ENCODE measurements around a stretch of chr4.

DNA sequence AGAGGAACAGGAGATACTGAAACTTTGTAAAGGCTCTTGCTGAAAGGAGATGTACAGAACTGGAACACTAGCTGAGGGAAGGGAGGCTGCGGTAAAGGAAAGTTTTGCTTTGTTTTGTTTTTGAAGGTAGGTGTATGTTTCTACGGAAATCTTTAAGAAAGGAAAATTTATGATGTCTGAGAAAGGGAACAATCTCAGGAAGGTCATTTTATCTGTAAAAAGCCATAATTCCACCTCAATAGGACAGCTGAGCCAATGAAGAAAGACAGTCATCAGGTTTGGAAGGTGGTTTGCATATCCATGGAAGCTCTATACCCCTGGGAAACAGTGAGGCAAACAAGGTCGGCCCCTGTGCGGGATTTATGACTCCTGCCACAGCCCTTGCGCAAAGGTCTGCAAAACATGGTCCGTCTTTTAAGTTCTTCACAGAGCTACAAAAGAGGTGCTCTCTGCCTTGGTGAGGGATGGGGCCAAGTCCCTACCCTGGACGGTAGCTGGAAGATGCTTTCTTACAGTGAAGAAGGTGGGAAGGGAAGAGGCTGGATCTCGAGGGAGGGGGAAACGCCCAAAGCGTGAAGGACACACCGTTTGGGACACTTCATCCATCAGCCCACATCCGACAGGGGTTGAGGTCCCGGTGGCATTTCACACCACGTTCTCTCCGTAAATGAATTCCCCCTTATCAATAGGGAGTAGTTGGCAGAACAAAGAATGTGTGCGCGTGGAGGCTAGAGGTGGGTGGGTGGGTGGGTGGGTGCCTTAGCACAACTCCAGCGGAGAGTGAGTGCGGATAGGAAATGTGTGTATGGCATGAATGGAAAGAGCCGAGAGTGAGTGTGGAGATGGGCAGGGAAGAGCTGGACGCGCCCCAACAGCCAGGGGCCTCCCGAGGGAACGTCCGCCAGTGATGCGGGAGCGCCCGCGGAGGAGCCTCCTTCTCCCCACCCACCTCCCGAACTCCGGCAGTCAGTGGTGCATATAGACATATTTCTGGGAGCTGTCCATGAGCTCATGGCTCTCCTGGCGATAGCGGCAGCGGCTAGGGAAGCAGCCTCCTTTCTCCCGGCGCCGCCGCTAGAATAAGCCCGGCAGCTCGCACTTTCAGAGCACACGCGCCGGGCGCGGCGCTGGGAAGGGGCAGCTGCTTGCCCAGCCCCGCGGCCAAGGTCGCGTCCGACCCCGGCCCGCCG is 68.2 kb downstream of the LARP7 start:
- PRO-cap, 3 experiments: no peak in any of the 3 experiments
- RRBS: 2% methylated on average over 4 of the region's 54 CpGs

DNA sequence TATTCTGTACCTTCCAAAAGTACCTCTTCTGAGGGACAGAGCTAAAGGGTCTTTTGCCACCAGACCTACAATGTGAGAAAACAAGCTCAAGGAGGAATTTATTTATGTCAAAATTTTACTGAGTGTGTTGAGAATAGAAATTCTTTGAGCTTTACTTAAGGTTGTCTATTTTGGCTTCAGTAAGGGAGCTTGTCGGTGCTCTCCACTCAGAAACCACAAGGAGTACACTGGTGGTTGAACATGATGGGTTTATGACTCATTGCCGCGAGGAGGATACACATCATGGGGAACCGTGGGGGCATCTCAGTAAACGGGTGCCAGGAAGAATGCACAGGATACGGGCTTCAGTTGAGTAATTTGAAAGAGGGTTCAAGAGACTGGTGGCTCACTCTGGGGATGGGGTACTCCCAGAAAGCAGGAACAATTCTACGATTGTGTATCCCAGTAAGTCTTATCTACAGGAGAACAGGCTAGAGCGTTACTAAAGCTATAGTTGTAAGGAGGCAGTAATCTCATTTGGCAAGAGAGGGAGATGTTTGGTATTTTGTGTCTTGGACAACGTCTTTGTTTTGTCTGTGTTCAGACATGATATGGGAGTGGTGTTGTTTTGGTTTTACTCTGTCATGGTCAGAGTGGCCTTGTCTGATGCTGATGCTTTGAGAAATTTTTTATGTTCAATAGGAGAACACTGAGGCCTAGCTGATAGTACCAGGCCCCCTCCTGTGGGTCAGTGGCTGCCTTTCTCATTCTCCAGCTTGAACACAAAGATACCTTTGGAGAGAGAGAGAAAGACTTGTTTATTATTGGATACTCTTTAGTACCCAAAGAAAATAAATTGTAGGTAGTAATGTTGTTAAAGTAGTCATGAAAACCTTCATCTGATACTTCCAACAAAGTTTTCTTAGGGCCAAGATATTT is 3.3 kb downstream of the ANK2 start:
- PRO-cap, 3 experiments: no peak in any of the 3 experiments
- RRBS: no CpG with 5 or more reads among the region's 9 CpGs

- PRO-cap, 3 experiments: no peak in any of the 3 experiments
- RRBS: no CpG with 5 or more reads among the region's 7 CpGs
Measured at GRCh38 chr4:113064148-113064712, 14.8 kb downstream of the ANK2 start.

DNA sequence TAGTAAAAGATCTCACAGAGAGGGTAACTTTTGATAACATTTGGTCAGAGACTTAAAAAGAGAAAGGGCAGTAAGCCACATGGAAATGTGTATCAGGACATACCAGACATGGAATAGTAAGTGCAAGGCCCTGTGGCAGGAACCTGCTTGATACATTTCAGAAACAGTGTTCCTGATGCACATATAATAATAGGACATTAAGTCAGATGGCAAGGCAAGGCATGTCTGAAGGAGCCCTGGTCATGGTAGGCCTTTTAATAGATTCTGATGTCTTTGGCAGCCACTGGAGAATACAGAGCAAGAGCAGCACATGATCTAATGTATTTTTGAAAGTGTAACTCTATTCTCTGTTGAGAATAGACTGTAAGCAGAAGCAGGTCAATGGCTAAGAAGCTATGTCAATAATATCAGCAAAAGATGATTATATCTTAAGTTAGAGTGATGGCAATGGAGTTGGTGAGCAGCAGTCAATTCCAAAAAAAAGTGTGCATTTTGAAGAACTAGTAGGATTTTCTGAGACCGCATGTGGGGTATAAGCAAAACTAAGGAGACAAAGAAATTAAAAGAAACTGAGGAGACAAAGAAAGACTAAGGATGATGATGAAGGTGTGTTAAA is 279.6 kb downstream of the CAMK2D start:
- PRO-cap, 3 experiments: no peak in any of the 3 experiments
- RRBS: no CpG with 5 or more reads among the region's 1 CpG

- PRO-cap, 3 experiments: no peak in any of the 3 experiments
- RRBS: no CpG with 5 or more reads among the region's 1 CpG
Measured at GRCh38 chr4:113513653-113514090, 247.9 kb downstream of the CAMK2D start.

- PRO-cap, 3 experiments: no peak in any of the 3 experiments
- RRBS: no CpG with 5 or more reads among the region's 1 CpG
Measured at GRCh38 chr4:113517440-113517808, 244.1 kb downstream of the CAMK2D start.

DNA sequence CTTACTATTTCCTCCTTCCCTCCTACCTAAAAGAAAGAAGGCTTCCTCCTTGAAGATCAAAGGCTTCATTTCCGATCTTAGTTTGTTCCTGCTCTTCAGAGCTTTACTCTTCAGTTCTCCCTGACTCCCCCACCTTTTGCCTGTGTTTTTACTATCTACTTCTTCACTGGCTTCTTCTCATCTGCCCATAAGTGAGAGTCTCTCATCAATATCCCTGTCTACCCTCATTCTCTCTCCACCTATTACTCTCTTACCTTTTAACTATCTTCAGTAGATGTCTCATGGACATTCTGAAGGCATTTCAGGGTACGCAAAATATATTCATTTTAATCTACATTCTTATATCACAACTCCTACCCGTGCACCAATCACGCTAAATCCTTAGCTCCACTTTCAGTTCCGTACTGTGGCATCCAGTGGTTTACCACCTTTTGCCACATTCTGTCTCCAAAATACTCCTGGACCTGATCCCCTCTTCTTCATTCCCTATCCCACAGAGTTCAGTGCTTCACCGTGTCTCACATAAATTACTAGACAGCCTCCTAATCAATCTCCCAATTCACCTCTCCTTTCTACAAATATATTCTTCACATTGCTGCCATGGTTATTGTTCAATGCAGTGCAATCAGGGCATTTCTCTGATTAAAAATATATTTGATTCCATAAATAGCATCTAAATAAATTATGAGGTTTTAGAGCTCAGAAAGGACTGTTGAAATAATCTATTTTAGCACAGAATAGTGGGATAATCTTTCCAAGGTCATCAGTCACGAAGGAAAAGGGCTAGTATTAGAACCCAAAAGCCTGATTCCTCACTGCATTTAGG is 187.6 kb downstream of the CAMK2D start:
- PRO-cap, 3 experiments: no peak in any of the 3 experiments
- RRBS: no CpG with 5 or more reads among the region's 7 CpGs

- PRO-cap, 3 experiments: peak in 3 of 3 experiments; most common plus-strand start chr4:113762787 (in 3)
- RRBS: no CpG with 5 or more reads among the region's 11 CpGs
Measured at GRCh38 chr4:113762722-113762952, 1.1 kb upstream of the CAMK2D start.

DNA sequence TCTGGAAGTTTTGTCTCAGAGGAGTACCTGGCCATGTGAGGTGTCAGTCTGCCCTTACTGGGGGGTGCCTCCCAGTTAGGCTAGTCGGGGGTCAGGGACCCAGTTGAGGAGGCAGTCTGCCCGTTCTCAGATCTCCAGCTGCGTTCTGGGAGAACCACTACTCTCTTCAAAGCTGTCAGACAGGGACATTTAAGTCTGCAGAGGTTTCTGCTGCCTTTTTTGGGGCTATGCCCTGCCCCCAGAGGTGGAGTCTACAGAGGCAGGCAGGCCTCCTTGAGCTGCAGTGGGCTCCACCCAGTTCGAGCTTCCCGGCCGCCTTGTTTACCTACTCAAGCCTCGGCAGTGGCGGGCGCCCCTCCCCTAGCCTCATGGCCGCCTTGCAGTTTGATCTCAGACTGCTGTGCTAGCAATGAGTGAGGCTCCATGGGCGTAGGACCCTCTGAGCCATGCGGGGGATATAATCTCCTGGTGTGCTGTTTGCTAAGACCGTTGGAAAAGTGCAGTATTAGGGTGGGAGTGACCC is 17.4 kb downstream of the UGT8 start:
- PRO-cap, 3 experiments: no peak in any of the 3 experiments
- RRBS: no CpG with 5 or more reads among the region's 13 CpGs

GRCh38 chr4:118032580-118032993 is 1.7 kb upstream of the NDST3 start:
- PRO-cap, 3 experiments: no peak in any of the 3 experiments
- RRBS: no CpG with 5 or more reads among the region's 4 CpGs

- PRO-cap, 3 experiments: no peak in any of the 3 experiments
- RRBS: no CpG with 5 or more reads among the region's 4 CpGs
Measured at GRCh38 chr4:118277217-118277749, 75.5 kb downstream of the PRSS12 start.

GRCh38 chr4:118313052-118313660 is 39.6 kb downstream of the PRSS12 start:
- PRO-cap, 3 experiments: no peak in any of the 3 experiments
- RRBS: no CpG with 5 or more reads among the region's 10 CpGs

DNA sequence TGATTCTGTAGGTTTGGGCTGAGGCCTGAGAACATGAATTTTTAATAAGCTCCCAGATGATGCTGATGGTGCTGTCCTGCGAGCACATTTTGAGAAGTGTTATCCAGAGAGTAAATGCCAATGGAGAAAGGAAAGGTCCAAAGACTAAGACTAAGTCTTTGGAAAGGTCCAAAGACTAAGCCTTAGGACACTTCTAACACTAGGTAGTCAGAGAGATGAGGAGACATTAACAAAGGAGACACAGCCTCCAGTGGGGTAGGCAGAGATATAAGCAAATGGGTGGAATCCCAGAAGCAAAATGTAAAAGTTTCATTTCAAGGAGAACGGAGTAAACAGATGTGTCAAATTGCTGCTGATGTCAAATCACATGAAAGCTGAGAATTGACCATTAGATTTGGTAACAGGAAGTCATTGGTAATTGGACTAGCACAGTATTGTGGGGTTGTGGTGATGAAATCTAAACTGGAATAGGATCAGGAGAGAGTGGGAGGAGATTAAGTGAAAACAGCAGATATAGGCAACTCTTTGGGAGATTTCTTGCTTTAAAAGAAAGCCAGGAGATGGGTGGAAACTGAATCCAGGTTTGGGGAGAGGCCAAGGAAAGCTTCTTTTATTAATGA is 25.2 kb downstream of the SEC24D start:
- PRO-cap, 3 experiments: no peak in any of the 3 experiments
- RRBS: no CpG with 5 or more reads among the region's 2 CpGs

DNA sequence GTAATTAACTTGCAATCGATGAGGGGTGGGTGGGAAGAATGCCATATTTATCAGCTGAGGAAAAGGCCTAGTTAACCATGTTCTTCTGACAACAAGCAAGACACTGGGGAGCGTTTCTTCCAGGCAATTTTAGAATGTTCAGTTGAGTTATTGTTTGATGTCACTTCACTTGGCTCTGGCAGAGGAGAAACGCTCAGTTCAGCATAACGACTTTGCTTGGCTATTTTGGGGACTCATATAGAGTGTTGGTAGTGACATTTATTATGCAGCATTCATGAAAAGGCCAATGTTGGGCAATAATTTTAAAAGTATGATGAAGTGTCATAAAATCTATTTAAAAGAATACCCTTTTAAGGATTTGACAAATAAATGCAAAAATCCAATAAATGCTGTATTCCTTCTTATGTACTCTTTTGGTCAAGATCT is 688 bp downstream of the SYNPO2 start:
- PRO-cap, 3 experiments: peak in 2 of 3 experiments; most common plus-strand start position 168 of the sequence (in 2)
- RRBS: no CpG with 5 or more reads among the region's 4 CpGs

- PRO-cap, 3 experiments: no peak in any of the 3 experiments
- RRBS: no CpG with 5 or more reads among the region's 3 CpGs
Measured at GRCh38 chr4:118918180-118918819, 29.6 kb downstream of the SYNPO2 start.

- PRO-cap, 3 experiments: no peak in any of the 3 experiments
- RRBS: no CpG with 5 or more reads among the region's 19 CpGs
Measured at GRCh38 chr4:118975339-118976562, 87.1 kb downstream of the SYNPO2 start.

DNA sequence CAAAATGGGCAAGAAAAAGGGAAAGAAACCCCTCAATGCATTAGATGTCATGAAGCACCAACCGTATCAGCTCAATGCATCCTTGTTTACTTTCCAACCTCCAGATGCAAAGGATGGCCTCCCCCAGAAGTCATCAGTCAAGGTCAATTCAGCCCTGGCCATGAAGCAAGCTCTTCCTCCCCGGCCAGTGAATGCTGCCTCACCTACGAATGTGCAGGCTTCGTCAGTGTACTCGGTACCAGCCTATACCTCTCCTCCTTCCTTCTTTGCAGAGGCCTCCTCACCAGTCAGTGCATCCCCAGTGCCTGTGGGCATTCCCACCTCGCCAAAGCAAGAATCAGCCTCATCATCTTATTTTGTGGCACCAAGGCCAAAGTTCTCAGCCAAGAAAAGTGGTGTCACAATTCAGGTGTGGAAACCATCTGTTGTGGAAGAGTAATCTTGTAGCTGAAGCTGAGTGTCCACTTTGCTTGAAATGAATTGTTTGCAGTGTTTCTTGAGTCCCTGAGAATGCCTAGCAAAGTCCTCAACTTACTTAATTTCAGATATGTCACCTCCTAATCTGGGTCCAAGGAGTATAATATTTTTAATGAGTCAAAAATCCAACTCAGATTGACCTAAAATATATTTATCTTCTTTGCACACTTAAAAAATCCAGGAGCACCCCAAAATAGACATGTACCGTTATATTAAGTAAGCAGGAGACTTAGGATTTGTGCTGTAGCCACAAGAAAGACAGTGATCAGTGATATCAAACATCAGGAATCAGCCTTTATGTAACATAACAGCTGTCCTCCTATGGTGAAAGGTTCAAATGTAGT is 103.8 kb upstream of the MYOZ2 start:
- PRO-cap, 3 experiments: no peak in any of the 3 experiments
- RRBS: no CpG with 5 or more reads among the region's 7 CpGs

DNA sequence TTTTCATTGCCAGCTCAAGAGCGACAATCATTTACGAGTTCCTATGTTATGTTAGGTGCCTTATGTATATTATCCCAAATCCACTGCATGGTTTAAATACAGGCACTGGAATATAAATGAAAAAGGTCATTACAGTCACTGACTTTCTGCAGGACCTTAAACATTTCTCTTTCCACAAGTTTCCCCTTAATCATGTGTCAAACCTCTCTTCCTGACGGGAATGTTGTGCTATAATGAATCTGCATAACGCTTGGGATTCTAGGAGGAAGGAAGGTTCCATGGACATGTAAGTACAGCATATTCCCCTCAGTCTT is 100.6 kb upstream of the MYOZ2 start:
- PRO-cap, 3 experiments: no peak in any of the 3 experiments
- RRBS: no CpG with 5 or more reads among the region's 4 CpGs

GRCh38 chr4:119128035-119128534 is 7.5 kb upstream of the MYOZ2 start:
- PRO-cap, 3 experiments: no peak in any of the 3 experiments
- RRBS: no CpG with 5 or more reads among the region's 5 CpGs

GRCh38 chr4:119233754-119234108 is 21.2 kb downstream of the USP53 start:
- PRO-cap, 3 experiments: peak in 1 of 3 experiments; most common plus-strand start chr4:119233922 (in 1)
- RRBS: no CpG with 5 or more reads among the region's 3 CpGs

Measured in breast (tissue), 4 donors.